Paraaortic lymph node (tissue), 1 donor: Measurements from ENCODE around the genes MUC21, LST1 and GPANK1.

DNA sequence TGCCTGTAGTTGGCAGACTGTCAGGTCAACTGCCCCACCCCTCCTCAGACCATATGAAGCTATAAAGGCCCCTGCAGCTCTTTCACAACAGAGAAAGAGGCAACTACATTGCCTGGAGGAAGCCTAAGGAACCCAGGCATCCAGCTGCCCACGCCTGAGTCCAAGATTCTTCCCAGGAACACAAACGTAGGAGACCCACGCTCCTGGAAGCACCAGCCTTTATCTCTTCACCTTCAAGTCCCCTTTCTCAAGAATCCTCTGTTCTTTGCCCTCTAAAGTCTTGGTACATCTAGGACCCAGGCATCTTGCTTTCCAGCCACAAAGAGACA, at the start of gene MUC21:
Gene MUC21, plus strand, starts transcription at position 90 of the 329 bp plus-strand sequence.
- PRO-cap: no peak

- PRO-cap: no peak
These were observed 42.9 kb downstream of the MUC22 start for GRCh38 chr6:31053224-31053587.

GRCh38 chr6:31056146-31056644, 45.9 kb downstream of the MUC22 start:
- PRO-cap: no peak

- PRO-cap: no peak
These were observed 18.0 kb downstream of the C6orf15 start for GRCh38 chr6:31094176-31095027.

- PRO-cap: no peak
These were observed 6.4 kb upstream of the CDSN start for GRCh38 chr6:31126453-31127307.

GRCh38 chr6:31173066-31173990, 2.8 kb upstream of the POU5F1 start:
- PRO-cap: no peak

GRCh38 chr6:31265216-31265487, 6.7 kb downstream of the HLA-C start:
- PRO-cap: no peak

GRCh38 chr6:31402021-31402346, 1.4 kb upstream of the MICA start:
- PRO-cap: no peak

DNA sequence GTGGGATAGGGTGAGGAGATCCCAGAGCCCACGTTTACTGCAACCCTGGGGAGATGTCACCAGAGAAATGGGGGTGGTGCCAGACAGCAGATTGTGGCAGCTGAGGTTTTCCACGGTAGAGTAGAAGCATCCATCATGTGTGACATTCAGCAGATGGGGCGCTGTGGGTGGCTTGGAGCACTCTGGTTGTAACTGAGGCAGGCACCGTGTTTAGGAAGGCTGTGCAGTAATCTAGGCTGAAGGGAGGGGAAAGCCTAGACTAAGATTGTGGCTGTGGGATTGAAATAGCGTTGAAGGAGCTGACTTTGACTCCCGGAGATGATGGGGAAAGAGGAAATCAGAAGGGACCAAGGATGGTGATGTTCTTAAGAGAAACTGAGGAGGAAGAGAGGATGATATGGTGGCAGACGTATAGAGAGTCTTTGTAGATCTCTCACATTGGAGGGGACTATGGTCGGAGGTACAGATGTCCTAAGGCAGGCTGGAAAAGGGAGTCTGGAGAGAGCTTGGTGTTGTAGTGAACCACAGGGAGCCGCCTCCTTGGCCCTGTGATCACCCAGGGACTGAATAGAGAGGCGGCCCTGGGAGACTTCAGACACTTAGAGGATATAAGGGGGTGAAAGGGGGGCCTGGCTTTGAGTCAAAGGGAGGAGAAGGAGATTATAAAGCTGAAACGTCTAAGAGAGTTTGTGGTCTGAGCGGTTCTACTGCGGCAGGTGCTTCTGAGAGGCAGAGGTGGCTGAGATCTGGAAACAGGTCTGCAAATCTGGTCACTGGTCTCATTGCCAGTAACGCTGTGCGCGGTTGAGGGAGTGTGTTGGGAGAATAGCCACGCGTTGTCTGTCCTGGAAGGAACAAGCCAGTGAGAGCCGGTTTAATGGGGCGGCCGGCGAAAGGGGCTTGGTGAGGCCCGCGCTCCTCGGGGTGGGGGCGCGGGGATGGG, 777 bp upstream of the MICA start:
- PRO-cap: unidirectional peak, minus-strand start at position 847 of the sequence

GRCh38 chr6:31464156-31464797, 33.7 kb upstream of the MICB start:
- PRO-cap: no peak

DNA sequence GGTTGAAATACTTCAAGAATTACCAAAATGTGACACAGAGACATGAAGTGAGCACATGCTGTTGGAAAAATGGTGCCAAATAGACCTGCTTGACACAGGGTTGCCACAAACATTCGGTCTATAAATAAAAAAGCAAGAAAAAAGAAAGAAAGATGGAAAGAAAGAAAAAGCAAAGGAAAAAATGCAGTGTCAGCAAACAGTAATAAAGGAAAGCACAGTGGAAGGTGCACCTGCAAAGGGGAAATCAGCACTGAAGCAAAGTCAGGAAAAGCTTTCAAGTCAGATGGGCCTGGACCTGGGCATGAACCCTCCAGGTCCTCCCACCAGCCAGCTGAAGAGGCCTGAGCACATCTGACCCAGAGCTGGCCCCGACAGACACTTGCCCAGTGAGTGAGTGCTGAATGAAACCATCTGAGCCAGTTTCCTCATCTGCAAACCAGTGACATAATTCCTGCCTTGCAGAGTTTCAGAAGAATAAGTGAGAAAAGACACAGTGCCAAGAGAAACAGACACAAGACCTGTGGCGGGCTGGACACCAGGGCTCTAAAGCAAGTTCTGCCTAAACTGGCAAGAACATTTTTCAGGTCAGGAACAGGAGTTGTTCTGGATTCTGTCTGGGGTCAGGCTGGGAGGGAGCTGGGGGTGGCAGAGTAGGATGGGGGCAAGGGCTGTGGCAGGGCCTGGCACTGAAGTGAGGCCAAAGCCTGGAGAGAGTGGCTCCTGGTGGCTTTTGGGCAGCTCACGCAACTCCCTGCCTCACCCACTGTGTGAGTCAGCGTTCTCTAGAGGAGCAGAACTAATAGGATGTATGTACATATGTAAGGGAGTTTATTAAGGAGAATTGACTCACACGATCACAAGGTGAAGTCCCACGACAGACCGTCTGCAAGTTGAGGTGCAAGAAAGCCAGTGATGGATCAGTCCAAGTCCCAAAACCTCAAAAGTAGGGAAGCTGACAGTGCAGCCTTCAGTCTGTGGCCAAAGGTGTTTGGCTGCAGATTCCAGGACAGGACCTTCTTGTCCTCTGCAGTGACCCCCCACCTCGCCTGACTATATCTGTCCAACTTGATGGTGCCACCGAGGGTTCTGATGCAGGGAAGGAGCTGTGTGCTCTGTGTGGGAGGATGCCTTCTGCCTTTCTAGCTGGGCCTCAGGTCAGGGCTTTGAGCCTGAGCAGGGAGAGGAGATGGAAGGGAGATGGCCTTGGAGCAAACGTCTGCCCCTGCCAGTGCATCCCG, 23.7 kb upstream of the MICB start:
- PRO-cap: no peak

GRCh38 chr6:31528183-31528736, 502 bp upstream of the MCCD1 start:
- PRO-cap: no peak

GRCh38 chr6:31539350-31540018, 2.3 kb downstream of the DDX39B start:
- PRO-cap: no peak

GRCh38 chr6:31542164-31542648, 403 bp upstream of the DDX39B start:
- PRO-cap: unidirectional peak, plus-strand start at chr6:31542390

GRCh38 chr6:31557505-31558681, 10.5 kb downstream of the NFKBIL1 start:
- PRO-cap: no peak

GRCh38 chr6:31559631-31560297, 12.3 kb upstream of the LTA start:
- PRO-cap: no peak

GRCh38 chr6:31585920-31586337, at the start of gene LST1:
LST1 (plus strand) TSS chr6:31586277.
- PRO-cap: no peak

DNA sequence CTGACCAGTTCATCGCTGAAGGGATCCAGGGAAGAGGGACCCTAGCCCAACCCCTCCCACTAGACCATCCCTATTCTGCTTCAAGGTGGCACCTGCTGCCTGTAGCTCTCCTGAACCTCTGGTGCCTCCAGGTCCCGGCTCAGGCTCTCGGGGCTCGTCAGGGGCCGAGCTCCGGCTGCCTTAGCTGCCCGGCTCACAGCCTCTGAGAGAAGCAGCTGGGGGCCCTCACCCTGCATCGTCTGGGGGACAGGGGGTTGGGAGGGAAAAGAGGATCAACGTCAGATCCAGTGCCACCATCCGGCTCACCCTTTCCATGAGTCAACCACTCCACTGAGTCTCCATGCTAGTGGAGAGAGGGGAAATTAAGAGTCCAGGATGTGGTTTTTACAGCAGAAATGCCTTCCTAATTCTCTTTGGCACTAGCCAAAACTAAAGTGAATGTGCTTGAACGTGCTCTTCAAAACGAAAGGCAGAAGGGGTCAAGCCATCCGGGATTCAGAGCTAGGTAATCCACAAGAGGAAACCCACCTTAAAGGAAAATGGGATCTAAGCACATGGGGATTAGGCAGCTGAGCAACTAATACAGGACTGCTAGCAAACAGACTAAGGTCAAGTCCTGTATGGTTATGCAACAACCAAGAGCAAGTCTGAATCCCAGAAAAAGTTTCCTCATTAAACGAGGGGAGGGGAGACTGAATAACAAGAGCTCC, 12.9 kb downstream of the BAG6 start:
- PRO-cap: no peak

- PRO-cap: bidirectional peak, plus-strand start at chr6:31653005, minus-strand start at chr6:31652661
These were observed 403 bp upstream of the BAG6 start for GRCh38 chr6:31652889-31653239.

DNA sequence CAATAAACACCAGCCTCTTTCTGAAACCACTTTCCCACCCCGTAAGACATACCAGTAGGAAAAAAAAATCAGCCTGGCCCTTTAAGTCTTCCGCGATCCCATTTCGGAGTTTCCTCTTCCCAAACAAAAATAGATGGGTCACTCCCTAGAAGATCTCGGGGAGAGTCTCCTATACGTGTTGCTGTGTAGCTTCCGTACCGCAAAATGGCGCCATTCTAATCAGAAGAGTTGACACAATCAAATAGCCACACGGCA, at the start of gene GPANK1:
Gene GPANK1, minus strand, starts transcription at position 209 of the 255 bp plus-strand sequence.
- PRO-cap: bidirectional peak, plus-strand start outside the sequence, minus-strand start at position 206 of the sequence